Parotid gland (tissue), 1 donor: ENCODE measurements around the gene C9orf78.

DNA sequence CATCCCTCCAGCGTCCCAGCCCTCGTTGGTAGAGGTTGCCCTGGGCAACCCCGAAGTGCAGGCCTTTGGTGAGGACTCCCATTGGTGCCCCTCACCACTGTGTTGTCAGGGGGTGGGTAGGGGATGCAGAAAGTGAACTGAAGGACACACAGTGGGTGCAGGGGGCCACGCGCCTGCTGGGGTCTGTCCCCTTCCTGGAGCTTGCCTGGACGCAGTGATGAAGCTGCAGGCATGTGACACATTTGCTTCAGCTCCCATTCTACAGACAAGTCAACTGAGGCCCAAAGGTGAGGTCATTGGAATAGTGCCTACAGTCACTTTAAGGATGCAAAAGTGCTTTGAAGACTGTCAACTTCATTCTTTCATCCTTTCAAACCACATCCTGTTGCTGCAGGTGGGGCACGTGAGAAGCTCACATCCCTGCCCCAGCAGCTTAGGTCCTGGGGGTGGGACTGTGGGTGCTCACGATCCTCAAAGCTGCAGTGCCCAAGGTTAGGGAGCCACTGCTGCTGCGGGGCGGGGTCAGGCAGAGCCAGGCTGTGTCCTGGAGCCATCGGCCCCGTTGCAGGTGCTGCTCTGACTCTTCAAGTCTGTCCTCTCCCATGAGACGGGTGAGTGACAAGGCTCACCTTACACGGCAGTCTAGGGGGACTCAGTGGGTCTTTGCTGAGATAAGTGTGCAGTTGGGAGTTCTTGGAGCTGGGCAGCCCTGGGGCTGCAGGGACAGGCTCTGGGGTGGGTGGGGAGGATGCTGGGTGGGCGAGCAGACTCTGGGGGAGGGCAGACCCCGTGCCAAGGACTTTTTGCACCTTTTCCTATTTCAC, 57.9 kb upstream of the IER5L start:
- PRO-cap, result no peak

DNA sequence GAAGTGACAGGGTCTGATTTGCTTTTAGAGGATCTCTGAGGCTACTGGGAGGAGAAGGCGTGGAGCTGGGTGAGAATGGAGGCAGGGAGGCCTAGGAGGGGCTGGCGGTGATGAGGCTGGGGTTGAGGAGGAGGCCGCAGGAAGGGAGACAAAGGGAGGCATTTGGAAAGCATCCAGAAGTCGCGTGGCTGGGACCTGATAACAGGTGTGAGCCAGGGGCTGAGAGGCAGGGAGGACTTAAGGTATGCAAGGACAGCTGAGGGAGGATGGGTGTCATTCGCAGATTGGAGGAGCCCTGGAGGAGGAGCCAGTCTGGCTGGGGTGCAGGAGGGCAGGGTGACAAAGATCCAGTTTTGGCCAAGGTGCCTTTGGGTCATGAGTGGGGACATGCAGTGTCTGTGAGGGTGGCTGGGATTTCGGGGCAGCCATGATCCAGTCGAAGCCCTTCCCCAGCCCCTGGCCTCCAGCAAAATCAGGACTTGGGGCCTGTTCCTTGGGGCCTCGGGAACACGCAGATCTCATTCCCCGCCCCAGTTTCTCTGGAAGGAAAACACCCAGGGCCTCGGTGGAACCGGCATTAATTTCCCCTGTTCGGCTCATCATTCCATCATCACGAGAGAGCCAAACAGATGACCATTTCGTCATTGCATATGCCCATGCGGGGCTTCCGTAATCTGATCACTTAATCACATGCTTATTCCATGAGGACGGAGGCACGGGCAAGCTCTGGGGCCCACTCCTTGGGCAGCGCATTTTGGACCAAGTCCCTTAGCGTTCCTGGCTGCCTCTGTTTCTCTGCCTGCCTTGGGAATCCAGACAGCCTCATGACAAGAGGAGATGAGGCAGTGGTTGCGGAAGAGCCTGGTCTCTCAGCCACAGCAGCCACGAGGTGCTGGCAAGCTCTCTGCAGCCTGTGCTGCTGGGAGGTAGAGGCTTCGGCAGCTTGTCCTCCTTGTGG, 64.7 kb upstream of the IER5L start:
- PRO-cap, result unidirectional peak, plus-strand start at position 697 of the sequence

- PRO-cap, result no peak
These were observed 76.1 kb upstream of the IER5L start for GRCh38 chr9:129253900-129254743.

GRCh38 chr9:129315670-129316137, 137.6 kb upstream of the IER5L start:
- PRO-cap, result unidirectional peak, minus-strand start at chr9:129315777

- PRO-cap, result no peak
These were observed 162.9 kb upstream of the IER5L start for GRCh38 chr9:129340829-129341479.

- PRO-cap, result no peak
These were observed 140.8 kb downstream of the C9orf50 start for GRCh38 chr9:129480019-129480630.

GRCh38 chr9:129483980-129484406, 136.9 kb downstream of the C9orf50 start:
- PRO-cap, result no peak

GRCh38 chr9:129496058-129496325, 124.9 kb downstream of the C9orf50 start:
- PRO-cap, result bidirectional peak, plus-strand start at chr9:129496108, minus-strand start at chr9:129495886

DNA sequence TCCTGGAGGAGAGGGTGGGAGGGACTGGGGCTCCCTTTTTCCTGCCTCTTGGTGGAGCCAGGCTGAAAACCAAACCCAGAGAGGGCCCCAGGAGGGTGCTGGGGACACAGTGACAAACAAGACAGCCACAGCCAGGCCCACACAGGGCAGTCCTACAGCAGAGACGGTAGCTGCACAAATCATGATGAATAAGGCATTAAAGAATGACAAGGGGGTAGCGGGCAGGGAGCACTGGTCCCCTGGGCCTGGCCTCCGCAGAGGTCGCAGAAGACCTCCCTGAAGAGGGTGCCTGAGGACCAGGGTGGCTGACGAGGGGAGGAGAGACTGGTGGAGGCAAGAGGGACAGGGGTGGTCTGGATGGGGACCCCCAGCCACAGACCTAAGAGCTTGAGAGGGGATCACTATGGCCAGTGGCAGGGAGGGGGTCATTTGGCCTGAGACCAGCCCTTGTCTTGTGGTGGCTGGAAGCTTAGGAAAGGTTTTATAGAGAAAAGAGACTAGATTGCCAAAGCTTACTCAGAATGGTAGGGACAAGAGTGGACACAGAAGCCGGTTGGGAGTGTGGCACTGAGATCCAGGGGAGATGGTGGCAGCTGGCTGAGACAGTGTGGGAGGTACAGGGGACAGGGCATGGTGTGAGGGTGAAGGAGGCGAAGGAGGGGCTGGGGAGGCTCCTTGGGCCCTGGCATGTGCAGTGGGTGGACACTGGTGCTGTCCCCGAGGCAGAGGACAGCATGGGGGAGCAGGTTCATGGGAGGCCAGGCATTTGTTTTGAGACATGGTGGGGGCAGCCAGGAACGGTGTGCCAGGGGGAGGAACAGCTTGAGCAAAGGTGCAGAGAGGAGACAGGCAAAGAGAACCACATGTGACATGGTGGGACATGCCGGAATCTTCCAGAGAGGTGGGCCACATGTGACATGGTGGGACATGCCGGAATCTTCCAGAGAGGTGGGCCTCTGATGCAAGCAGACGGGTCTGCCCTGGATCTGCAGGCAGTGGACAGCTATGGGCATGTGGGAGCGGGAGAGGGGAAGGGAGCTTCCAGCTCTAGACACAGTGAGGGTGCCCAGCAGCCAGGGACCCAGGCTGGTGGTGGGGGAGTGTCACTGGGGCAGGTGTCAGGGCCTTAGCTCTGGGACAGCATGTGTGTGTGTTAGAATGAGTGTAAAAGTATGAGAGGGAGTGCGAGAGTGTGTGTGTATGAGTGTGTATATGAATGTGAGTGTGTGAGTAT, 122.9 kb downstream of the C9orf50 start:
- PRO-cap, result no peak

DNA sequence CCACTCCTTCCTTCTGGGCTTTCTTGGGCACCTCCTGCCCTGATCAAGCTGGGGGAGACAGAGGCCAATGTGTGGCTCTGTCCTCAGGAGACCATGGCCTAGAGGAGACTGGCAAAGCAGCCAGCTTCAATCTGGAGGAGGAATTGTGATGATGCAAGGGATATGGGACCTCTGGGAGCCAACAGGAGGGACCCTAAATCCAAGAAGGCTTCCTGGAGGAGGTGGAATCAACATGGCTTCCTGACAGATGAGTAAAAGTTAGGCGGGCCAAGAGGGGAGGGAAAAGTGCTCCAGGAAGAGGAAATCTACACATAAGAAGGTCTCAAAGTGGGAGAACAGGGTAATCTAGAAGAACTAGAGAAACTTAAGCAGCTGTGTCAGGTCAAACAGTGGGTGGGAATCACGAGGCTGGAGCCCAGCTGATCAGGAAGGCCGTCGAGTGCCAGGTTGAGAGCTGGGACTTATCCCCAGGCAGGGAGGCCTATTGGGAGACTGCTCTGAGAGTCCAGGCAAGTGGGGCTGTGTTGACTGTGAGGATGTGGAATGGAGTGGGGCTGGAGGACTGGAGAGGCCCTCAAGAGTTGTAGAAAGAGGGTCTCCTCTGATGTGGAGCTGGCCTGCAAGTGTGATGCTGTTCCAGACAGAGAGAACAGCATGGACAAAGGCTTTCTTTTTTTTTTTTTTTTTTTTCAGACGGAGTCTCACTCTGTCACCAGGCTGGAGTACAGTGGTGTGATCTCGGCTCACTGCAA, 119.0 kb downstream of the C9orf50 start:
- PRO-cap, result no peak

DNA sequence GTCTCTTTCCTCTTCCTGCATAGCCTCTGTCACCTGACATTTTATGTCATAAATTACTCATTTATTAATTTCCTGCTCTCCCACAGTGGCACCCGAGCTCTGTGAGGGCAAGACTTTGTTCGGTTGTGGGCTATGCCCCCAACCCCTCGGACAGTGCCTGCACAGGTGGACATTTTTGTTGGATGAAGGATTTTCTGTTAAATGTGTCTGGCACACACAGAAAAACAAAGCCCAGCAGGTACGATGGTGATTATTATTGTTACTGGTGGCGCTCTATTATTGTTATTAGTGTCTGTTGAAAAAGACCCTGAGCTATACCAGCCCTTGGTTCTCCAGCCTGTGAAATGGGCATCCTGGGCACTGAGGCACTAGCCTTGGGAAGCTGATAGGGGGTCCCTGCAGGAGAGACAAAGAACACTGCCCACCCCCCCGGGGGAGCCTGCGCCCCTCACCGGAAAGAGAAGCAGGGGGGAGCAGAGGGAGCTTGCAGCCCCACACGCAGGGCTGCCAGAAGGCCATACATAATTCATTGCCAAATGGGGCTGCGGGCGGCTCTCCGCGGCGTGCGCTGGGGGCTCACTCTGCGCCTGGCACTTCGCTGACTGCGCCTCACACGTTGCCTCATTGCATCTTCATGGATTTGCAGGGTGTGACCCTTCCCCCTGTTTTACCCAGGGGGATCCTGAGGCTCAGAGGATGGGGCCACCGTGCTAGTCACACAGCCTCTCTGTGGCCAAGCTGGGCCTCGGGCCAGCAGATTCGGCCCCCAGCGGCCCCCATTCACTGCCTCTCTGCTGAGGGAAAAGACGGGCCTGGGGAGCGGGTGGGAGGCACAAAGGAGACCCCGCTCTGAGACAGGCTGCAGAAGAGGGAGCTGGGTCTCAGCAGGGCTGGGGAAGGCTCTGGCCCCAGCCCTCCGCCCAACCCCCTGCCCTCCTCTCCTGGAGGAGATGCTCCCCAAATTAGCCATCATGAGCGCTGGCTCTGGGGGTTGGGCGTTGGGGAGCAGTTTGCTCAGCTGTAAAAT, 115.8 kb downstream of the C9orf50 start:
- PRO-cap, result no peak

DNA sequence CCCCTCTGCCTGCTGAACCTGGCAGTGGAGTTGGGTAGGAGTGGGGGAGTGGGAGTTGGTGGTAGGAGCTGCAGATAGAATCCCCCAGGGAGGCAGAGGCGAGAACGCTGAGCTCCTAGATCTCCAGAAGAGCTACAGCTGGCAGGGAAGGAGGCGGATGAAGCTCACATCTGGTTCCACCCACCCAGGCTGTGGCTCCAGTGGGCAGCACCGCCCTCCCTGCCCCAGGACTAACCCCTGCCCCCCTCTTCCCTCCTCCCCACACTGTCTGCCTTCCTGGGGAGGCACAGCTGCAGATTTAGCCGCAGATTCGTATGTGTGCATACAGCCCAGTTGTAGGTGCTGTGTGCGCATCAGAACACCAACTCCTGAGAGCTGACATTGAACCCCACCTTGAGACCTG, 34.2 kb downstream of the C9orf50 start:
- PRO-cap, result no peak

- PRO-cap, result no peak
These were observed 8.6 kb downstream of the C9orf50 start for GRCh38 chr9:129612342-129612653.

- PRO-cap, result no peak
These were observed 7.3 kb downstream of the NTMT1 start for GRCh38 chr9:129632960-129633973.

GRCh38 chr9:129697622-129698242, 32.3 kb downstream of the PRRX2 start:
- PRO-cap, result no peak

- PRO-cap, result no peak
These were observed 9.2 kb upstream of the PTGES start for GRCh38 chr9:129762098-129762375.

DNA sequence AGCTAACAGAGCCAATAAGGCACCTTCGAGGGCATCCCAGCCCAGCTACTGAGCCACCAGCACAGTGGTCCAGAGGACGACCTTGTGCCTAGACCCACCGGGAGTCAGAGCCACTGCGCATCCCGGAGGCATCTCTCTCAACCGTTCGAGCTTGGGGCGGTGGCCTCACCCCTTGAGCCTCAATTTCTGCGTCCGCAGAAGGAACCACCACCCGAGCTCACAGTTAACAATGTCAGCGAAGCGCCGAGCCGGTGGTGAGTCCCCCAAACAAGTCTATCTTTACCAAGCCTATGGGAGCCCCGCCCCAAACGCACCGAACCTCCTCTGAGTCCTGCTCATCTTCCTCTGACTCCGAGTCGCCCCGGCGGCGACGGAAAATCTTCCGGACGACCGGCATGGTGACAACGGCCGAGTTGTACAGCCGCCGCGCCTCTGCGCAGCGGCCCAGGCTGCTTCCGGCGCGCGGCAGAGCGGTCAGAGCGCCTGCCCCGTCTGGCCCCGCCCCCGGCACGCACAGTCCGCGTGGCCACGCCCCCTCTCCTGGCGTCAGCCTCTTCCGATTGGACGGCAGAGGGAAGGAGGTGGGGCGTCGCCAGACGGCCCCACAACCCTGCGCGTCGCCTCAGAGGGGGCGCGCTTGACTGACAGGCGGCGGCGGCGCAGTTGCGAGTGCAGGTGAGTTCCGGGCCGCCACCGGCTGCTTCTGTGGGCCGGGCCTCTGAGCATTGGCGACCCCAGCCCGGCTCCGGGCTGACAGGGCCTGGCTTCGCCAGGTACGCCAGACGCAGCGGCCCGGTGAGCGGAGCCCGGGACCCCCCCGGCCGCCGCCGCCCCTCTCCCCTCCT, at the start of gene C9orf78:
Gene C9orf78, minus strand, starts transcription at position 451 of the 845 bp plus-strand sequence.
- PRO-cap, result bidirectional peak, plus-strand start at position 628 of the sequence, minus-strand start at position 446 of the sequence

DNA sequence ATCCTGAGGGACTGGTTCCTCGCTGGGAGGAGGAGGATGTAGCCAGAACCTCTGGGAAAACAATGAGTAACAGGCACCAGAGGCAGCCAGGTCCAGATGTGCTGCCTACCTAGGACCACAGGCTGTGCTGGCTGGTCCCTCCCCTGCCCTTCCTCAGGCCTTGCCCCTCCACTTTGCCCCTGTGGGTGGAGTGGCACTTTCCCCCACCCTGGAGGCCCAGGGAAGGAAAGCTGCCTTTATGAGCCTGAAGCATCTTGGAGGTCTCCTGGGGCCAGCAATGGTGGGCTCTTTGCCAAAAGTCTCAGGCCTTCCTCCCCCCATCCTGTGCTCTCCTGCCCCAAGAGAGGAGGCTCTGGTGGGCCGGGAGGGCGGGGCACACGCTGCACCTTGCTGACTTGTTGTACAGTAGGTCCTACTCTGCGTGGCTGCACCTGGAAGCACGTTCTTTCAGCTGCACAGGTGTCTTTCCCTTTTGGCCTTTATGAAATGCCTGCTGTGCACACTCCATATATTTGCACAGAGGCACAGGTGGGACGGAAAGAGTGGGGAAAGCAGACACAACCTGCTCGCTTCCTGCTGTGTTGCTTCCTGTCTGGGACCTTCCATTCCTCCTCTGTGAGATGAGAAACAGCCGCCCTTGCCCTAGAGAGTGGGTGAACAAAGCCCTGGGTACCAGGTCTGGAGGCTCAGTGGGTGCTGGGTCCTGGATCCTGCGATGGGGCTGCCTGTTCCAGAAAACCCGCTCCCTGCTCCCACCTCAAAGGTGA, 4.6 kb downstream of the USP20 start:
- PRO-cap, result no peak

DNA sequence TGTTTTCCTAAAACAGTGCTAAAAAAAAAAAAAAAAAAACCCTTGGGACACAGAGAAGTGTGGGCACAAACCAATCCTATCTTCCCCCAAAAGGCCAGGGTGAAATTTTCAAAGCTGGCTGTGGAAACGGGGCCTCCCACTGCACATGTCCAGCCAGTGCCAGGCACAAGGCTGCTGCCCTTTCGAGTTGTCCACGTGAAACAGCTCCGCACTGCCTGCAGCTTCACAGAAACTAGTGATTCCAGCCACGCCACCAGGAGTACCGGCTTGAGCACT, 51.2 kb downstream of the USP20 start:
- PRO-cap, result no peak

DNA sequence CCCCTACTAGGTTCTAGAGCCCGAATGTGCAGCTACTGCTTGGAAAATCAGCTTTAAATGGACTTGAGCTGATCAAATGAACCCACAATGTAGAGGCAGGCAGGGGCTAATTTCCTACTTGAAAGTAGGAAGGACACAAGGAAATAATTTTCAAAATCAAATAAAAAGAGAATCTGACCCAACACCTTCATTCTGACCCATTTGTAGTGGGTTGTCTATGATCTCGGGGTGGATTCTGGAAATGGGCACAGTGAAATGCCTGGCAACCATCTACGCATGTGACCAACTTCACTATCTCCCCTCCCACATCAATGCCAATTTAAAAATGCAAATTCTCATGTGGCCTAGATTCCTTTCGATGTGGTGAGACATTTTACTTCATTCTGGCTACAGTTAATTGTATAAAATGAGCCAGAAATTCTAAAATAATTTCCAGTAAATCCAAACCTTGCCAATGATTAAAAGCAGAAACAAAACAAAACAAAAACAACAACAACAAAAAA, 58.8 kb downstream of the USP20 start:
- PRO-cap, result no peak